Measurements from ENCODE around the genes RNF17 and WASF3.

DNA sequence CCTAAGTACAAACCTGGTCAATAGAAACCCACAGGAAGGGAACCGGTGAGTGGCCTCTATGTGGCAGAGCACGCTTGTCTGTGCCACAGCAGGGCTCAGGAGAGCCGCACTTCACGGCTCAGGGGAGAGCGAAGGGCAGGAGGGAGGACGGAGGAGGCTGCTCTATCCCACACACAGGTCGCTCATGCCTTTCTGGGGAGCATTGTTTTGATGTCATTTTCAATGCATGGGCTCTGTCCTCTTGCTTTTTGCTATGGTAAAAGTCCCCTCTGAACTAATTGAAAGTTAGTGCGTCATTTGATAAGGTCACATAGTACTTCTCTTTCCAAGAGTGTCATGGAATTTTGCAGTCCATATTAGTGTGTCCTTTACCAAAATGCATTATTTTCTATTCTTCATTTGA, 57.3 kb downstream of the TNFRSF19 start:
- PRO-cap, result no peak

DNA sequence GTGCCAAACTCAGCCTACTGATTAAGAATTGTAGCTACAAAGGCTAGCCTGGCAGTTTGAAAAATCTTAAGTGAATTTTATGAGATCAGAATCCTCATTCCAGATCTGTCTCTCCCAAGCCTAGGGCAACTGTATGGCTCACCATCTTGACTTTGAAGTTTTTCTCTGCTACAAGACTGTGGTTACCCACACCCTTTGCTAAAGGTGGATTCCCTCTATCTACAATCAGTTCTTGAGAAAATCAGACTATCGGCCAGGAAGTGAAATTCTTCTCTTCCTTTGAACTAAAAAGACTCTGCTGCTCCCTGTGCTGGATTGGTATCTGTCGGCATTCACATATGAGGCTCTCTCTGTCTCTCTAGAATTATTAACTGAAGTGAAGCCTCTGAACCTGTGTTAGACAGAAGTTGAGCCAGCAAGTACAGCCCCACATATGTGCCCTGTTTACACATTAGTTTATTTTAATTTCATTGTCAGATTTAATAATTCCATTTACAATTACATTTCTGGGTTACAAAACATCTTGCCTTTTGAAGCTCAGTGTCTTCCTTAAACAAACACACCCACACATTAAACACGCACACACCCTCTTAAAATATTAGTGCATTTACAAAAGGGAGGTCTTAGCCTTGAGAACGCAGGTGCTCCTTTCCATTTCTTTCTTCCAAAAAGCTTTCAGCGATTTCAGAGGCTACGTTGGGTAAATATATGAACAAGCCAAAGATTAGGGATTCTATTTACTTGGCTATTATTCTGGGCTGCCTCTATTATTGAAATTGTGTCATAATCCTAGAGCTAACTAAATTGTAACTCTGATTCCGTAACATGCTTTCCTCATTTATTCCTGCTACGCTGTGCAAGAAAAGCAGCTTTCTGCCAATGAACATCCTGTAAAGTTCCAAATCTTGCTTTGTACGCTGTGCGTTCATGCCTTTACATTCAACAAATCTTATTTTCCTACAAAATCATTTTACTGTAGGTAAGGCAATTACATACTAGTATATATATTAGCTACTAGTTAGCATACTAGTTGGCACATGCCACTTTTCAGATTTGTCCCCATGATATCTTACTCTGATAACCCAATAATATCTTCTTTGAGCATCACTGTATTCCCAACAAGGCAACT, 145.6 kb downstream of the MIPEP start:
- PRO-cap, result no peak

GRCh38 chr13:23967079-23967447, 77.9 kb upstream of the MIPEP start:
- PRO-cap, result unidirectional peak, minus-strand start at chr13:23967206

- PRO-cap, result no peak
Measured at GRCh38 chr13:24164310-24165483, 4.2 kb downstream of the SPATA13 start.

DNA sequence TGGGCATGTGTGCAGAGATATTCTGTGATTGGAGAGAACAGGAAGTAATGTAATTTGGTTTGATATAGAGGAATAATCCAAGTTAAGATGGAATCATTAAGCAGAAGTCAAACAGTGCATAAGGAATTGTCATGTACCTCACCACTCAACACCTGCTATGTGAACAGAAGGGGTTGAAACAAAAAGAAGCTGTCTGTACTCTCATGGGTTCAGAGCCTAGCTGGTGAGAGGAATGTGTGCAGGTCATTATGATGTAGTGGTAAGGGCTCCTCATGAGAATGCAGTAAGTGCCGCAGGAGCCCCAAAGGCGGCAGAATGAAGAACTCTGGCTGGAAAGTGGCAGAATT, 69.5 kb downstream of the SPATA13 start:
- PRO-cap, result no peak

GRCh38 chr13:24256527-24256776, 52.9 kb upstream of the C1QTNF9 start:
- PRO-cap, result no peak

DNA sequence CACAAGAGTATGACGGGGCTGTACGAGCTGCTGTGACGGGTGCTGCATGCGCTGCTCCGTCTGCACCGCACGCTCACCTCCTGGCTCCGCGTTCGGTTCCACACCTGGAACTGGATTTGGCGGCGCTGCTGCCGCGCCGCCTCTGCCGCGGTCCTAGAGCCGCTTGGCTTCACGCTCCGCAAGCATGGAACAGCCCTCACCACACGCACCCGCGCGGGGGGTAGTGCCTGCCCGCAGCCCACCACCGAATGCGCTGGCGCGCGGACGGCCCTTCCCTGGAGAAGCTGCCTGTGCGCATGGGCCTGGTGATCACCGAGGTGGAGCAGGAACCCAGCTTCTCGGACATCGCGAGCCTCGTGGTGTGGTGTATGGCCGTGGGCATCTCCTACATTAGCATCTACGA, 18.8 kb downstream of the C1QTNF9 start:
- PRO-cap, result no peak

GRCh38 chr13:24763949-24764317, at the start of gene RNF17:
Gene RNF17, plus strand, starts transcription at chr13:24764169.
- PRO-cap, result no peak

- PRO-cap, result no peak
Measured at GRCh38 chr13:24905295-24906412, 17.0 kb downstream of the CENPJ start.

GRCh38 chr13:24968033-24968622, 45.5 kb upstream of the CENPJ start:
- PRO-cap, result no peak

DNA sequence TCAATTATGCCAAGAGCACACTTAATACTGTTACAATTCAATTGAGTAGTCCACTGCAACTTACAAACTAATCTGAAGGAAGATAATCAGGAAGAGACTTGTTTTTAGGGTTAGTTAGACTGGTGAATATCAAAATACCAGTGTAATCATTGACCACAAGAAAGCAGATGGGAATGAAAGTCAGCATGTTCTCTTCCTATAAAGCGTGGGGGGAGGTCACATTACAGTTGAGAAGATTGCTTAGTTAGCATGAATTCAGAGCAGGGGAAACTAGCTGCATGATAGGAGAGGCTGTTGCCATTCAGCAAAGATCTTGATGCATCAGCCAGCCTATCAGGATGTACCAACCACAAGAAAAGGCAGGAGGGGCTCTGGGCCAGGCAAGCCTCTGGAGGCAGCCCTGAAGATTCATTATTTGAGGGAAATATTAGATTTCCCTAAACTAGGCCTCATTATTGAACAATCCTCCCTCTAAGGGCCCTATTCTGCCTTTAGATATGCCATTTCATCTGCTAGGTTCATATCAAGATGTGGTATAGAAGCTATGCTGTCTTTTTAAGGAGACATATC, 5.0 kb upstream of the MTMR6 start:
- PRO-cap, result no peak

DNA sequence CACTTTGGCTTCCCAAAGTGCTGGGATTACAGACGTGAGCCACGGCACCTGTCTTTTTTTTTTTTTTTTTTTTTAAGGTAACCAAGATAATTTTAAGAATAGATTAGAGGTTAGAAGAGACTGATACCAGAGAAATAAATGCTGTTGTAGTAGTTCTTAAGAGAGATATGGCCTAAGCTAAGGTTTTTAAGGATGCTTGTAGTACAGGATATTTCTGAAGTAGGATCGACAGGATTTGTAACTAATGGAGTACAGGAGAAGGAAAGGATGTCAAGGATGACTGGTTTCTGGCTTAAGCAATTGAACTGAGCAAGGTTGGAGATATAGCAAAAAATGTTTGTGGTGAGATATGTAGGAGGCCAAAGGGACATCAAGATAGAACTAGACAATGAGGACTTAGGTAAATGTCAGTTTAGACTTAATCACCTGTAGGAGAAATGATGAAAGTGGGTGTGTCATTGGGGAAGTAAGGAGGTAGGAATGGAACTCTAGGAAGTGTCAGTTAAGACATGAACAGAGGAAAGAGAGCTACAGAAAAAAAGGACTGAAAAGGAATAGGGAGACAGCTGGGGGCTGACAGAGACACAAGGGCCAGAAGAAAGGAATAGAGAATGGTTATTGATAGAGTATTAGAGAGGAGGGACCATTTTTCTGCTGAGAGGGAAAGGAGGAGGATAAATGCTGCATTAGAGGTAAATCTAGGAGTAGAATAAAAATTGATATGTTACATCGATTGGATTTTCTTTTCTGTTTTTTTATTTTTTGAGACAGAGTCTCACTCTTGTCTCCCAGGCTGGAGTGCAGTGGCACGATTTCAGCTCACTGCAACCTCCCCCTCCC, 10.4 kb downstream of the NUP58 start:
- PRO-cap, result no peak

DNA sequence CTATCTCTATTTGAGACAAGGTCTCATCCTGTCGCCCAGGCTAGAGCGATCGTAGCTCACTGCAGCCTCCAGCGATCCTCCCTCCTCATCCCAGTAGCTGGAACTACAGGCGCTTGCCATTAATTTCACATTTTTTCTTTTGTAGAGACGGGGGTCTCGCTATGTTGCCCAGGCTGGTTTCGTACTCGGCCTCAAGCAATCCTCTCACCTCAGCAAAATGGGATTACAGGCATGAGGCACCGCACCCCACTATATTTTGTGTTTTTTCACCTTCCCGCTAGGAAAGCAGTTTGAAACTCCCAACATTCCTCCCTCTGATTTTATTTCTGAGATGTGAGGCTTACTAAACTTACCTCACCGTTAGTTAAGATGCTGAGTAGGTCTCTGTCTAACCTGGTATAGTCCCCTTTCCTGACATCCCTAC, 560 bp upstream of the RNF6 start:
- PRO-cap, result no peak

- PRO-cap, result unidirectional peak, plus-strand start at chr13:26557683
Measured at GRCh38 chr13:26557626-26558810, at the start of gene WASF3. Gene WASF3, plus strand, starts transcription at chr13:26557683.

GRCh38 chr13:26604837-26605349, 47.4 kb downstream of the WASF3 start:
- PRO-cap, result no peak

- PRO-cap, result unidirectional peak, minus-strand start at chr13:26786006
Measured at GRCh38 chr13:26785720-26786459, 25.3 kb upstream of the GPR12 start.

DNA sequence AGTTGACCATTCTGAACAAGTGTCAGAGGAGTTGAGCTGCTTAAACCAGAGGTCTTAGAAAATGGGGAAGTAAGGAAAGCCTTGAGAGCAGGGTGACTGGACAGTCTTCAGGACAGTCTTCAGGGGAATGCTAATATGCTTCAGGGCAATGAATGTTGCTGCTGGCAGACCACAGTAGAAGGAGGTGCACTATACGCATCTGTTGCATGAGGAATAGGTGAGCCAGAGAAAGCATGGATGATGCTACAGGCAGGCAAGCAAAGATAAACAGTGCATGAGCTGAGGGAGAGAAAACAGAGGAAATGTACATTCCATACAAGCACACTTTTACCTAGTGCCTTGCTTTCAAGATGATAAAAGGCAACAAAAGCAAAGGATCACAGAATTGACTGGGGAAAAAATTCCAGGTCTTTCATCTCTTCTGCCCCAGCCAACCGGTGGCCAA, 196.7 kb upstream of the GPR12 start:
- PRO-cap, result no peak

GRCh38 chr13:27100299-27100902, 71.2 kb downstream of the USP12 start:
- PRO-cap, result no peak

- PRO-cap, result no peak
Measured at GRCh38 chr13:27353011-27353532, 71.3 kb upstream of the GTF3A start.

GRCh38 chr13:27448338-27448658, 2.1 kb downstream of the MTIF3 start:
- PRO-cap, result no peak